Jurkat, Clone E6-1 (cell line): ENCODE measurements around a stretch of chr16.

GRCh38 chr16:50306681-50307500, 40.5 kb downstream of the ADCY7 start:
- RRBS, result no CpG with 5 or more reads among the region's 15 CpGs

DNA sequence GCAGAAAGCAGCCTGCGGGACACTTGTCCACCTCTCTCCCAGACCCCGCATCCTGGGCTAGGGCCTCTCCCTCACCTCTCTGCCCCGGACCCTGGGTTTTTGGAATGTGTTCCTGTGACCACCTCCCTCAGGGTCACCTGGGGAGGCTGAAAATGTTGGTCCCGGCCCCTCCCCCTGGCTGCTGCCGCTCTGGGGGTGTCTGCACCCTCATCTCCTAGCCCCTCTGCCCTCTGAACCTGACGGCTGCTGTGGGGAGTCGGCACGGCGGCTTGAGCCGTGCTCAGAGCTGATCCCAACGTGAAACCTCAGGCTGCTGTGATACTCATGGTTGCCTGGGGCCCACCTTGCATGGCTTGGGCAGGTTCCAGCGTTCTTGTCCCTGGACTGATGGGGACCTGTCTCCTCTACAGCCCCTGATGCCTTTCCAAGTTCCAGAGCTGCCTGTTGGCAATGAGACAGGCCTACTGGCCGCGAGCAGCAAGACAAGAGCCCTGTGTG, 42.8 kb downstream of the ADCY7 start:
- RRBS, result 67% methylated on average over 2 of the region's 14 CpGs

GRCh38 chr16:50478276-50478724, 69.9 kb upstream of the NKD1 start:
- RRBS, result 50% methylated on average over 2 of the region's 15 CpGs

DNA sequence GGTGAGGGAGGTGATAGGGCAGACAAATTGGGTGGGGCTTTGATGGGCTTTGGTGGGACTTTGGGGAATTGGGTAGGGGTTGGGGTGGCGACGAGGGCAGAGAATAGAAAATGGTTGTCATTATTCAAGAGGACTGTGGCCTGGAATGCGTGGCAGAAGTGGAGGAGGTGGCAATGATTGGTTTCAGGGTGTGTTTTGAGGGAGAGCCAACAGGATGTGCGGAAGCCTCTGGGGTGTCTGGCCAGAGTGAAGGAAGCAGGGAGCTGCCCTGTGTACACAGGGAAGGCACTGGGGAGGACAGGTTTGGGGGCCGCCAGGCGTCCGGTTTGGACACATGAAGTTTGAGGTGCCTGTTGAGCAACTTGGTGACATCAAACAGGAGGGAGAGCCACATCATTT, 48.8 kb downstream of the NKD1 start:
- RRBS, result no CpG with 5 or more reads among the region's 7 CpGs

GRCh38 chr16:50741200-50741986, 493 bp upstream of the CYLD start:
- RRBS, result no CpG with 5 or more reads among the region's 38 CpGs

DNA sequence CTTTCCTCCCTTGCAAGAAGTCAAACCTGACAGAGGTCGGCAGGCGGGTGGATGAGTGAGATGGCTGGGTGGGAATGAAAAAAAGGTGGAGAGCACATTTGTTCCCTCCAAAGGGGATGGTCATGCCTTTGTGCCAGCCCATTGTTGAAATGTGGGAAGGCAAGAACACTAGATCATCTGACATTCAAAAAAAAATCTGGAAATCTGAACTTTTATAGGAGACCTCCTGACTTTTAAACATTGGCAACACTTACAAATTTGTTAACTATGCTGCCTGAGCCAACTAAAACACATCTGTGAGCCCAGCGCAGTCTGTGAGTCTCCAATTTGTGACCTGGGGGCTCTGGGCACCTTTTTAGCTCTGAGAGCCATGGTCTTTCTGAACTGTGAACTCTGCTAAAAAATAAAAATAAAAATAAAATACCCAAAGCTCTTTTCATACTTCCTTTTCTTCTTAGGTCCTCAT, 24.8 kb downstream of the SALL1 start:
- RRBS, result no CpG with 5 or more reads among the region's 3 CpGs

- RRBS, result 60% methylated on average over 6 of the region's 26 CpGs
Observed at GRCh38 chr16:51155100-51155765, 4.2 kb upstream of the SALL1 start.

- RRBS, result no CpG with 5 or more reads among the region's 3 CpGs
Observed at GRCh38 chr16:51523368-51523829, 372.3 kb upstream of the SALL1 start.

- RRBS, result no CpG with 5 or more reads among the region's 6 CpGs
Observed at GRCh38 chr16:52564863-52565680, 18.1 kb upstream of the TOX3 start.

GRCh38 chr16:52655068-52655522, 108.2 kb upstream of the TOX3 start:
- RRBS, result no CpG with 5 or more reads among the region's 17 CpGs

DNA sequence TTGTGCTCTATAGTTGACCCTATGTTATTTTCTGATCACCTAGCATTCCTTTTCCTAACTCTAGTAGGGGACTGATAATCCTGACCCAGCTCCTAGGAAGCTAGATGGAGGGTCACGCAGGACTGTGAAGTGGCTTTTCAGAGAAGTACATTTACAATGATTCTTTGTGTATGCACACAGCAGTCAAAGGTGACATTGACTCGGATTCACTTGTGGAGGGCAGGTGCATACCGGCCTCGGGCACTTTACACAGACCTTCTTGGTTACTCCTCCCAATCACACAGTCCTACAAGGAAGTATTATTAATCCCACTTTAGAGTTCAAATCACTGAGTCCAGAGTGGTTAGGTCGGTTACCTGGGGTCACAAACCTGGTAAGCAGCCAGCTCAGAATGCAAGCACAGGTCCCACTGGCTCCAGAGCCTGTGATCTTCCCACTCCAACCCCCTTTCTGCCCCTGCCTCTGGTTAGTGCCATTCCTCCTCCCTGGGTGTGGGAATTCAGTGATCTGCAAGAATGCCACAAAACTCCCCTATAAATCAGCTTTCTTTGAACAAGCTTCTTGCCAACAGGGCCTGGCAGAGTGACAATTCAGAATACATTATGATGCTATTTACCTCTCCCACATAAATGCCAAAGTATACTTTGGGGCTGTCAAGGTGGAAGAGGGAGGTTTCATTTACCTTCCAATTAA, 7.1 kb downstream of the CHD9NB start:
- RRBS, result no CpG with 5 or more reads among the region's 5 CpGs

GRCh38 chr16:53046157-53046508, 6.6 kb downstream of the CHD9NB start:
- RRBS, result no CpG with 5 or more reads among the region's 3 CpGs

- RRBS, result no CpG with 5 or more reads among the region's 2 CpGs
Observed at GRCh38 chr16:53156351-53157198, 101.8 kb downstream of the CHD9 start.

GRCh38 chr16:53209357-53210036, 154.7 kb downstream of the CHD9 start:
- RRBS, result no CpG with 5 or more reads among the region's 6 CpGs

DNA sequence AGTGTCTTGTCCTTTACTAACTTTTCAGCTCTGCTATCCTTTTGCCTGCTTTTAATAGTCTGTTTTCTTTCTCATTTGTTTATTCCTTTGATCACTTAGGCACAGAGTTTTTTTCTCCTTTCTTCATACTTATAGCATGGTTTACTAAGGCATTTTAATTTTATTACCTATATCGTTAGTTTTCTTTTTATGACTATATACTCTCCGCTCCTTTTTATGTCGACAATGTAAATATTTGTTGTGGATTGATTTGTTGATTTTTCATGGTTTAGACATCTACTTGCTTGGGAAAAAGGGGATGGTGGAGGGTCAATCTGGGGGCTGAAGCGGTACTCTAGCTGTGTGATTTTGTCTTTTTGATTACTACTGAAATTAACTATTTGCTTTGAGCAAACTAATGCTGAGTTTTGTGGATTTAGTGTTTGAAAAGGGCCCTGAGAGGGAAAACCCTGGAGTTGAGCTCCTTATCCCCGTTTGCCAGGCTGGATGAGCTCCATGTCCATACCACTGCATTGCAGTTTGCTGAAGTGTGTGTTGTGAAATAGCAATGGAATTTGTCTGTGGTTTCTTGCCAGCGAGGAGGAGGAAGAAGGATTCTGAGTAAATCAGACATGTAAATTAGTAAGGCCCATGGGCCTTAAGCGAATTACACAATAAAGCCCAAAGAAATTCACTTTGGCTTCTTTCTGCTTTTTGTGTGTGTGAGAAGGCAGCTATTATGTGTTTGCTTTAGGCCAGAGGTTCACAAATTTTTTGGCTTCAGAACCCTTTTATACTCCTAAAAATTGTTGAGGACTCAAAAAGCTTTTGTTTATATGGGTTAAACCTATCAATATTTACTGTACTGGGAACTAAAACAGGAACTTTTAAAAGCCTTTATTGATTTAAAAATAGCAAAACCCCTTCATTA, 72.0 kb downstream of the FTO start:
- RRBS, result no CpG with 5 or more reads among the region's 7 CpGs

- RRBS, result no CpG with 5 or more reads among the region's 5 CpGs
Observed at GRCh38 chr16:53991663-53992149, 287.8 kb downstream of the FTO start.

GRCh38 chr16:54160903-54161385, 125.6 kb downstream of the IRX3 start:
- RRBS, result no CpG with 5 or more reads among the region's 8 CpGs

DNA sequence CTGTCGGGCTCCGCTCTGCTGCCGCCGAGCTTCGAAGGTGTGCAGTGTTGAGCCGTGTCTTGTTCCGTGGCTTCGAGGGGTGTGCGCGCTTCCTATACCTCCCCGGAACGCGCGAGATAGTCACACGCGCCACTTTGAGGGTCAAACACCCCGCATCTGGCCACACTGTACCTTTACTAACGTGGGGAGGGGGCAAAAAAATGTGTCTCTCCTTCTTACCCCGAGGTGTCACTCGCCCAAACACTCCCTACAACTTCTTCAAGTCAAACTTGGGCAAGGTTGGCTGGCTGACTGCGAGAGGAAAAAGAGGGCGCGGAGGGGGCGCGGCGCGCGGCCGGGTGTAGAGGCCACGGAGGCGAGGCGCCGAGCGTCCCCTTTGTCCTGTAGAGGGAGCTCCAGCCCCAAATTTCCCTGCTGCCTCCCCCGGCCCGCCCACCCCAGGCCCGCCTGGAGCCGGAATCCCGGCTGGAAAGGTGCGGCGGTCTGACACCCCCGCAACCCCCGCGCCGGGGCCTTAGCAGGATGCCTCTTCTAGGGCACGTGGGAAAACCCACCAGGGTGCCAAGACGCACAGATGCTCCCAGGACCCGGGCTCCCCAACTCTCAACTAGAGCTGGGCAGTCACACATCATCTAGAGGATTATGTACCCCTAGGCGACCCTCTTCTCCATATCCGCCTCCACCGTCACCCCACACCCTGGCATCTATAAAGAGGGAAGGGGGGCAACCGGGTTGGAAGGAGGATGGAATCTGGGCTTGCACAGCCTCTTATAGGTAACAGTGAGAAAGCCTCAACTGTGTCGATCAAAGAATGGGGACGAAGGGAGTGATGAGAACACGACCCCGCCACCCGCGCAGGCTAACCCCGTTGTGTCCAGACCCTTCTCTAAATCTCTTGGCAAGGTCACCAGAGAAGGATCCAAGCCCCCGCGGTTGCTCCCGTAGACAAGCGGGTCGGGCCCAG, 4.2 kb downstream of the IRX3 start:
- RRBS, result 30% methylated on average over 17 of the region's 64 CpGs

DNA sequence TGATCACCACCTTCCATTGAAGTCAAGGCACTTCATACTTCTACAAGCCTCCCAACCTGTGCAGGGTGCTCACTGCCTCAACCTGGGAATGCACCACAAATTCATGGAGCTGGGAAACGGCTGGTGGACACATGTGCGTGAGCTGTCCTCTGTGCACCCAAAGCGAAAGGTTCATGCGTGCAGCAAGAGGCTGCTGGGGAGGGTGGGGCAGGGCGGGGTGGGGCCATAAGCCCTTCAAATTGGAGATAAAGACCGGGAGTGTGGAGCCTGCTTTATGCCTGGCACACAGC, 302.8 kb upstream of the IRX3 start:
- RRBS, result no CpG with 5 or more reads among the region's 6 CpGs

DNA sequence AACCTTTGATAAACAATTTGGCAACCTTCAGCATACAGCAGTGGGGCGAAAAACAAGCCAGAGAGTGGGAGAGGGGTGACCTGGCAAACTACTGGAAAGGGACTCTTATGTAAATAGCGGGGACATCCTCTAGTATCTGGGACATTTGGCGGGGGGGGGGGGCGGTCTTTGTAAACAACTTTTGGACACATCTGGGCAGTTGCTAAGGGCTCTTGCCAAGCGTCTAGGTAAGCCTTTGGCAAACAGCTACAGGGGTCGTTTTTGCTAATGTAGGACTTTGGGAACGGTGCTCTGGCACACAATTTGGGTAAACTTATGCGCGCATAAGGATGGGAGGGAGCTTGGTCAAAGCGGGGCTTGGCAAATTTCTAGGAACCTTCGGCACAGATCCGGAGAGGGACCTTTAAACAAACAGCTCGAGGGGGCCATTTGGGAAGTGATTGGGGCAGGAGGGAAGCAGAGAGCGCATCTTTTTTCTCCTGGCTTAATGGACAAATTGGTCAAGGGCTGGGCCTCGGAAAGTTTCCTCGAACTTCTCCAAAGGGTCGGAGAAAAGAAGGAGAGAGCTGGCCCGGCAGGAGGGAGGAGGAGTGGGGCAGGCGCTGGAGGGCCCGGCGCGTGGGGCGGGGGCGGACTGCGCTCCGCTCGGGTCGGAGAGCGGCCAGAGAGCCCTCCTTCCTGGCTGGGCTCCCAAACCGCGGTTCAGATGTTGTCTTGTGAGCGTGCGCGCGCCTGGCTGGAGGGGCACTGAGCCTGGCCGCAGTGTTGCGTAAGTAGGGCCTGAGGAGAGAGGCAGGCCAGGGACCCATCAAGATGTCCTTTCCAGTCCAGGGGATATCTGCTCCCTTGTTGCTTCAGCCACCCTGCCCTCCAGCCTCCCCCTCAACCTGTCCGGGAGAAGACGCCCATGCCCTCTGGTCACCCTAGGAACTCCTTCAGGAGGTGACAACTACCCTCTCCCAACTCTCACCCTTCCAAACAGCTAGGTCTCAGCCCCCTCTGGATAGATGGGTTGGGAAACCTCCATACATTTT, 1.1 kb downstream of the MMP2 start:
- RRBS, result 63% methylated on average over 3 of the region's 39 CpGs